Cardiac atrium fibroblast (primary cell): Measurements from ENCODE around the genes IGF2BP3, PALS2 and OSBPL3.

DNA sequence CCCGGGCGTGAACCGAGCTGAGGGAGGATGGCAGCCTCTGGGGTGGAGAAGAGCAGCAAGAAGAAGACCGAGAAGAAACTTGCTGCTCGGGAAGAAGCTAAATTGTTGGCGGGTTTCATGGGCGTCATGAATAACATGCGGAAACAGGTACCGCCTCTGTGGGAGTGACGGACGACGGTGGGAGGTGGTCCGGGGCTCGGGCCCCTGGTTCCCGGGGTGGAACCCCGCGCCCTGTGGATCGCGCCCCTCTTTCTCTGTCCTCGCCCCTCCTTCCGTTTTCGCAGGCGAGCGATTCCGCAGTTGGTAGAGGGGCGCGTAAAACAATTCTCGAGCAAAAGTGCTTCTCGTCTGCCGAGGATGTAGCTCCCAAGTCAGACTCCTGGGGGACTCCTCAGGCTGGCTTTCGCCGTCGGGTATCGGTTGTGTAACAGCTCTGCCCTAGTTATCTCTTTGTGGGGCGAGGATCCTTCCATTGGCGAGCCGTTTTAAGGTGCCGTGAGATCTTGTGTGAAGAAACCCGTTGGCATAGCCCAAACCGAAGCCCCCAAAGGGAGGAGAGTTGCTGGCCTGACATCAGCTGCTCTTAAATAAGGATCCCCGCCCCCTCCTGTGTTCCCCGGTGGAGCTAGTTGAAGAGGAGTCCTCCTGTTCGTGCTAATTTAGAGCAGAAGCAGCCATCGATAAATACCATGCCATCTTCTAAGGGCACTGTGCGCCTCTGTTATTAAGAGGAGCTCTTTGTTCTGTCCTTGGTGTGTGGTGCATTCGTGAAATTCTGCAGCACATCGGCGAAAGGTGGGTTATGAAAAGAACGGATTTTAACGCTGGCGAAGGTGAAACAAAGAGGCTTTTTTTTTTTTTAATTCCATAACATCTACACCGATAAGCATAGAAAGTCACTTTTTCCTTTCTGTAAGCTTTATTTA, 678 bp downstream of the KLHL7 start:
- RAMPAGE, long total RNA: no peak

DNA sequence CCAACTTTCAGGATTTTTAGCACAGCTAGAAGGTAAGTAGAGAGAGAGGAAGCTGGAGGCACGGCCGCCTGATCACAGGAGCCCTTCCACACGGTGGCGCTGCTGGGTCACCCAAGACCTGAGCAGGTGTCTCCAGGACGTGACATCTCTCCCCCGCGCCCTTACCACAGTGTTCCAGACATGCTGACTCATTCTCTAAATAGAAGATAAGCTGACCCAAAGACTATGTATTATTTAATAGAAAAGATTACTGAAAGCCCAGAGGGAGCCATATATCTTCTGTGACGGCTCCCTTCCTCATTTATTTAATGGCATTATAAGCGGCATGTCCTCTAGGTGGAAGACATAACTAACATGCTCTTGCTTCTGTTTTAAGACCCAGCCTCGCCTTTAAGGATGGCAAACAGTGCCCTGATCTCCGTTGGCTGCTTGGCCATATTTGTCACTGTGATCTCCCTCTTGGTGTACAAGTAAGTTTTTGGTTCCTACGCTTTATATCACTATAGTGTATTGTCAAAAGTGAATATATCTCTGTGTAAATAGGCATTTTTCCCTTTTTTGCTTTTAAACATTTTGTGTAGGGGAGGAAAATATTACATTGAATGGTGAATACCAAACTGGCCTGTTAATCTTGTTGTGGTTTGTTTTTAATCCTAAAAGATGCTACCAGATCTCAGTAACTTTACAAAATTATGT, 25.8 kb upstream of the MALSU1 start:
- RAMPAGE, long total RNA: no peak

GRCh38 chr7:23297826-23298432, 1.2 kb upstream of the MALSU1 start:
- RAMPAGE, long total RNA: no peak

GRCh38 chr7:23470139-23471180, at the start of gene IGF2BP3:
TSS of gene IGF2BP3 (minus strand) at chr7:23470491.
- RAMPAGE, long total RNA: start-site peak on the minus strand at chr7:23470325-23470380, 141 and 36 reads in 2 replicates

GRCh38 chr7:23513572-23514515, 17.9 kb downstream of the TRA2A start:
- RAMPAGE, long total RNA: no peak

DNA sequence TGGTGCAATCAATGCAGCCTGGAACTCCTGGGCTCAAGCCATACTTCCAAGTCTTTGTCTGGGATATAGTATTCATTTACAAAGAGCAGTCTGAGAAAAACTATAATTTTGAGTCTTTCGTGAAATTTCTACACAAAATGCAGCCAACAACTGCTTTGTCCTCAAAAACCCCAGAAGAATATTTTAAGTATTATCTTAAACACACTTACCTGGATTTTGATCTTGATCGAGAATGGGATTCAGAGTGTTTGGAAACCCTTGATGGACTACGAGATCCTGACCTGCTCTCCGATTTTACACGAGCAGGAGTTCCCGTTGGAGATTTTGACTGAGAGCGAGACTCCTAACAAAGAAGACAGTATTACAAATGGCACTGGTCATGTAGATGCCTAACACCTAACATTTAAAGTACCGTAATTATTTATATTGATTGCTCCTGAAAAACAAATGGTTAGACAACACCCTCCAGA, 10.2 kb downstream of the TRA2A start:
- RAMPAGE, long total RNA: no peak

DNA sequence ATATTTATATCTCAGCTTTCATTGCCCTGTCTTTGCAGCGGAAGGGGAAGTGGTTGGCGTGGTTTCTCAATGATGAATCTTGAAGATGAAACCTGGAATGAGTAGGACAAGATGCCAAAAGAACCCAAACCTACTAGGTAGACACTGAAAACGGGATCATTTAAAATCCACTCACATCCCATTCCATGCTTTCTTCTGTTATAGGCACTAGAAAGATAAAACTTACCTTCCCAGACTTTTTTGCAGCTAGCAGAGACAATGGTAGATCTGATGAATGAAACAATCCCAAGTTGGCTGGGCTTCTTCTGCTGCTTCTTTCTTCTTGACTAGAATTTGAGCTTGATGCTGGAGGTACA, 28.7 kb upstream of the NPY start:
- RAMPAGE, long total RNA: no peak

DNA sequence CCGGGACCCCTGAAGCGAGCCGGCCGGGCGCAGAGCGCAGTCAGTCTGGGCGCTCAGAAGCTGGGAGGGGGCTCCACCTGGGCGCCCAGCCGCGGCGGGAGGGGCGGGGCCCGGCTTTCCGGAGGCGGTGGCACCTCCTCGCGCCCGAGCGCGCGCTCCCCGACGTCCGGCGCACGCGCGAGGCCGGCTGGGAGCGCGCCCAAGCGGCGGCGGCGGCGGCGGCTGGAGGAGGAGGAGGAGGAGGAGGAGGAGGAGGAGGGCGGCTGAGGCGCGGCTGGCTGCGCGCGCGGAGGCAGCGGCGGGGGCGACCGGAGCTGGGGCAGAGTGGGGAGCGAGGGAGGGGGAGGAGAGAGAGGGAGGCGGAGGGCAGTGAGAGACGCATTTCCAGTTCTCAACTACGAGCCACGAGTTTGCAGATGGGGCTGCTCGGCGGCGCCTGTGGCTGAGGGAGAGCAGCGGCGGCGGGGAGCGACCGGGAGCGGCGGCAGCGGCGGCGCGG, at the start of gene PALS2:
PALS2 (plus strand) TSS at position 379 of the 499 bp plus-strand sequence.
- RAMPAGE, long total RNA: no peak

DNA sequence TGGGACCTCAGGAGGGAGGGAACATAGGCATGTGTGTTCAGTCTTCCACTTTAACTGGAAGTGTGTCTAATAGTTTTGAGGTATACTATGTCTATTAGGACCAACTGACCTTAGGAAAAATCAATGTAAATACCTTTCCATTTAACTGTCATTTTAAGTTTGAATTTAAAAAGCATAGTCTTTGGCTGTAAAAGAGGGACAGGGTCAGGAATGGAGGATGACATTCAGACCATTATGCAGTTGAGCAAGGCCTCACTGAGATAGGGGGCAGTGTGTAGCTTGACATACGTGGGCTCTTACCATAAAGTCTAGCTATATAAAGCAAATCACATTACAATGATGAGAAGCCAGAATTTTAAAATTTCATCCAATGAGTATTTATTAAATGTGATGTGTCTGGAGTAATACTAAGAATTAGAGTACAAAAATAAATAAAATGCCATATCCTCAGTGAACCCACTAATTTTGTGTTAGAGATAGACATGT, 17.9 kb downstream of the PALS2 start:
- RAMPAGE, long total RNA: no peak

GRCh38 chr7:24820615-24821289, 63.5 kb upstream of the GSDME start:
- RAMPAGE, long total RNA: no peak

- RAMPAGE, long total RNA: no peak
Measured at GRCh38 chr7:24922976-24923924, 56.7 kb downstream of the OSBPL3 start.

DNA sequence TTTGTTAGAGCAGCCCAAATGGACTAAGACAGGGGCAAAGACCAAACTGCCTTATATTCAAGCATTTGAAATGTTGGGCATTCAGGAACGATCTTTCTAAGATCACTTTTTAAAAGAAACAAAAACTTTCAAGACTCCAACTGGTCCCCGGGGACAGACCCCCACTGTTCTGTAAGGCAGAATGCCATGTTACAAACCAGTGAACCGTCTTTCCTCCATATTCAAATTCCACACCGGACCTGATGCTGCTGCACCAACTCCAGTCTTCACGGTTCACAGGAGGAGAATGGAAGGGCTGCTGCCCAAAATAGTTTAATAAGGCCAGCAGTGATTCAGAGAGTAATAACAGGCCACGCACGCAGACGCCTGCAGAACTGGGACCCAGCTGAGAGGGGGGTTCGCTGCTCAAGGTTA, 47.2 kb downstream of the OSBPL3 start:
- RAMPAGE, long total RNA: no peak

- RAMPAGE, long total RNA: no peak
Measured at GRCh38 chr7:24979782-24980292, at the start of gene OSBPL3. TSS of gene OSBPL3 (minus strand) at chr7:24980178.

GRCh38 chr7:25116964-25117534, 8.0 kb downstream of the CYCS start:
- RAMPAGE, long total RNA: no peak

GRCh38 chr7:25126647-25127194, 1.7 kb upstream of the CYCS start:
- RAMPAGE, long total RNA: no peak

- RAMPAGE, long total RNA: no peak
Measured at GRCh38 chr7:25429620-25430004, 201.3 kb upstream of the NPVF start.

DNA sequence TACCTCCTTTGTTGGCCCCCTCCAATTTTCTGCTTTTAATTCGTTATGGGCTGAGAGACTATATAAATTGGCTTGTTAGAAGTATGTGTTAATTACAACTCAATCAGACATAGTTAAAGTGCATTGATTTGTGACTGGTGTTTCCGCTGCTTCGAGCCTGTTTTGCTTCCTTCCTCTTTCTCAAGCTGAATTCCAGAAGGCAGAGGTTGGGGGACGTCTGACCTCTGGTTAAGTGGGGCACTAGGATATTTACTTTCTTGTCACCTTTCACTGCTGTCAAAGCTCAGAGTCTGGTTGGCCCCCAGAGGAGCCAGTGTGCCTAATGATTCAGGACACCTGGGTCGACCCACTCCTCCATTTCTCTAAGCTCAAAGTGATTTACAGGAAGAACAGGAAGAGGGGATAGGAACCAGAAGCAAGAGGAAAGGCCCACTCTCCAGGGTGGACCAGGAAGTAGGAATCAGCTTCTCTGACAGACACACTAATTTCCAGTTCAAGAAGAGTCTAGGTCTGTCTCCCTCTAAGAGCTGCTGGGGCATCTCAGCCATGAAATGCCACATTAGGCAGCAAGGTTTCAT, 397.1 kb upstream of the NPVF start:
- RAMPAGE, long total RNA: no peak

GRCh38 chr7:25852024-25853159, 299.6 kb upstream of the NFE2L3 start:
- RAMPAGE, long total RNA: no peak

- RAMPAGE, long total RNA: no peak
Measured at GRCh38 chr7:26179539-26180549, 20.7 kb downstream of the HNRNPA2B1 start.

GRCh38 chr7:26186439-26187077, 14.0 kb downstream of the HNRNPA2B1 start:
- RAMPAGE, long total RNA: no peak